Cardiac septum (tissue), 1 donor: ENCODE data around the gene ASL.

DNA sequence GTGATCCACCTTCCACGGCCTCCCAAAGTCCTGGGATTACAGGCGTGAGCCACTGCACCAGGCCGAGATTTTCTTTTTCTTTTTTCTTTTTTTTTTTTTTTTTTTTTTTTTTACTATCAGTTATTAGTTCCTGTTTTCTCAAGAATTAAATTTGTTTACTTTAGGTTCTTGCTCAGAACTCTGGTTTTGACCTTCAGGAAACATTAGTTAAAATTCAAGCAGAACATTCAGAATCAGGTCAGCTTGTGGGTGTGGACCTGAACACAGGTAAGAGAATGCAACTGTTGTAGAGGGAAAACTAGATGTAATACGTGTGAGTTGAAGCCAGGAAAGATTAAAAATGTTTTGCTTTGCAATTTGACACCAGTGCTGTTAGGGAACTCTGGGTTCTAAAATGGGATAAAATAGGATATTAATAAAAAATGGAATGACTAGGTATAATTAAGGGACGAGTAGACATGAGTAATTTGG, 2.5 kb upstream of the SUMF2 start:
- PRO-cap, result no peak

- PRO-cap, result no peak
These were observed 1.6 kb upstream of the SUMF2 start for GRCh38 chr7:56062411-56063026.

GRCh38 chr7:56090395-56090693, 2.4 kb downstream of the PHKG1 start:
- PRO-cap, result no peak

GRCh38 chr7:56099369-56100647, 6.5 kb downstream of the CHCHD2 start:
- PRO-cap, result no peak

- PRO-cap, result no peak
These were observed 74.2 kb upstream of the ZNF716 start for GRCh38 chr7:57375579-57376368.

- PRO-cap, result no peak
These were observed 45.8 kb downstream of the ZNF138 start for GRCh38 chr7:64839982-64840397.

GRCh38 chr7:65509619-65510233, 136.1 kb downstream of the ZNF92 start:
- PRO-cap, result no peak

DNA sequence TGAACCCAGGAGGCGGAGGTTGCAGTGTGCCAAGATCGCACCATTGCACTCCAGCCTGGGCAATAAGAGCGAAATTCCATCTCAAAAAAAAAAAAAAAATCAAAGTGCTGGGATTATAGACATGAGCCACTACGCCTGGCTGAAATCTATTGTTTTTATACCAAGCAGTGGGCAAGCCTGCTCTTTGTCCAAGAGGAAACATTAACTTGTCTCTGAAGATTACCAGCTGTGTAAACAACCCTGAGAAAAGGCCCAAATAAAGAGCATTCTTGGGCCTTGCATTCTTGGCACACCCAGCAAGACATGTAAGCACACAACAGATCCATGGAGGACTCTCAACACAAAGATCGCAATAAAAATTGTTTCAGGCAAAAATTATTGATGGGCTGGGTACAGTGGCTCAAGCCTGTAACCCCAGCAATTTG, 127.3 kb upstream of the VKORC1L1 start:
- PRO-cap, result no peak

DNA sequence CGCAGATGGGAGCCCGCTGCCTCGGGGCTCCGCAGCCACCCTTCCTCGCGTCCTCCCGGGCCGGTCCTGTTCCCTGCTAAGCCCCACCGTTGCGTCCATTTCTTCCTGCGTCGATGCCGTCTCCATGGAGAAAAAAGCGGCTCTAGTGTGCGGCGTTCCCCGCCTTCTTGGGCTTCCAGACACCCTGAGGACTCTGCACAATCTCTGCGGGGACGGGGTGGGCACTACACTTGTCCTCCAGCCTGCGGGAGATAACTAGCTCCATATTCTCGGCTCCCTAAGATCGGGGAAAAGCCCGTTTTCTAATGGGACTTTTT, 121.6 kb upstream of the VKORC1L1 start:
- PRO-cap, result no peak

- PRO-cap, result no peak
These were observed 47.5 kb downstream of the VKORC1L1 start for GRCh38 chr7:65920173-65920938.

DNA sequence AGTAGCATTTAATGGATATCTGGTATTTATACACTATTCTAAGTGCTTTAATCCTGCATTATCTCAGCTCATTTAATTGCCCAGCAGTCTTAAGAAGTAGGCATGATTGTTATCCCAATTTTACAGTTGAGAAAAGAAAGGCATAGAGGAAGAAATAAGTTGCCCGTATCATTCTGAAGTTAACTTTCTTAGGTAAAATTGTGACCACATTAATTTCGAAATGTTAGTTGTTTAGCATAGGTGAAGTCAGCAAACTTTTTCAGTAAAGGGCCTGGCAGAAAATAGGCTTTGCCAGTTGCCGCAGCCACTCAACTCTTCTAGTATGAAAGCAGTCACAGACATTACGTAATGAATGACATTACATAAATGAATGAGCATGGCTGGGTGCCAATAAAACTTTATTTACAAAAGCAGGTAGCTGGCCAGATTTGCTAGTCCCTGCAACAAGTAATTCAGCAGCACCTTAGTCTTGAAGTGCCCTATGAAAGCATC, 30.0 kb downstream of the GUSB start:
- PRO-cap, result no peak

DNA sequence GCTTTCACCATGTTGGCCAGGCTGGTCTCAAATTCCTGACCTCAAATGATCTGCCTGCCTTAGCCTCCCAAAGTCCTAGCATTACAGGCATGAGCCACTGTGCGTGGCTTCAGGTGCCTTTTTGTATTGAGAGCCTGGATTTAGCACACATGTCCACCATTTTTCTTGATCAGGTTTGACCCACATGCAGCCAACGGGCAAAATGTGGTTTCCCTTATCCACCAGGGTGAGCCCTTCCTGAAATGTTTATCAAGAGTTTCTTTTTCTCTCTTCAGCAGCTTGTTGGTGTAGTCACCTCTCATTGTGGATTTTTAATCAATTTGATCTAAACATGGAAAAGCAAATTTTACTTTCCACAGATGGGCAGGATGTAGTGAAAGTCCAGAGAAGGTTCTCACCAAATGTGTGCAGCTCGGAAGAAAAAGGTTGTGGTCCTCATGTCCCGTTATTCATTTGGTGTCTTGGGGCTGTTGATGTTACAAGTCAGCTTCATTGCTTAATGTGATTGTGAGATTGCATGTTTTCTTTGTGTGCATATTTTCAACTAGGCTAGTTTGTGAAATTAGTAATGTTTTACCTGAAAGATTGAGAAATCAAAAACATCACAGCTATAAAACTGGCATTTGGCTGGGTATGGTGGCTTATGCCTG, 28.9 kb downstream of the GUSB start:
- PRO-cap, result no peak

- PRO-cap, result no peak
These were observed 39.4 kb upstream of the ASL start for GRCh38 chr7:66036274-66036626.

DNA sequence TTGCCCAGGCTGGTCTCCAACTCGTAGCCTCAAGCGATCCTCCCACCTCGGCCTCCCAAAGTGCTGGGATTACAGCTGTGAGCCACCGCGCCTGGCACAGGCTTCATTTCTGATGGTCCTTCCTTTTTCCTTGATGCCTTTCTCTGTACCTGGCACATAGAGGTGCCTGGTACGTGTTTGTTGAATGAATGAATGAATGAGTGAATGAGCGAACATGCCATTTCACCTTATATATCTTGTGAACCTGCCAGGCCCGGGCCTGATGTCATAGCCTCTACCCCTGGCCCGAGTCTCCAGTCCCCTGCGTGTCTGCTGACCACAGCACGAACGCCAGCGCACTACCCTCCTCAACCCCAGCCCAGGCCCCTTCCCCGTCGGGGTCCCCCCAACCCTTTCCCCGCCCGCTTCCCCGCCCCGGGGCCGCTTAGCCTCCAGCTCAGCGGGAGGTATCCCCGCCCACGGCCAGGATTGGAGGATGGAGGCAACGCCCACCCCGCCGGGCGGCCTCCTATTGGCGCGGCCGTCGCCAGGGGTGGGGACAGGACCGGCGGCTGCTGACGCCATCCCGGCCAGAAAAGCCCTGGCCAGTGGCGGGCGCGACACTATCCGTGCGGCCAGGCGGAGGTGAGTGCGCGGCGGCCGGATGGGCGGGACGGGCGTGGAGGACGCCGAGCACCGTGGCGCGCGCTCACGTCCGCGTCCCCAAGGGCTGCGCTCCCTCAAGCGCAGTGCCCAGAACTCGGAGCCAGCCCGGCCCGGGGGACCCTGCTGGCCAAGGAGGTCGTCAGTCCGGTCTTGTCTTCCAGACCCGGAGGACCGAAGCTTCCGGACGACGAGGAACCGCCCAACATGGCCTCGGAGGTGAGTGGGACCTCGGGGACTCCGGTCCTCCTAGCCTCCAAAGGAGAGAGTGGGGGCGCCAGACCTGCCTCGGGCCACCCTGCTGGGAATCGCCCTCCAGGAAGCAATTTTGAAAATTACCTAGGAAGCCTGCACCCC, at the start of gene ASL:
TSS of gene ASL (plus strand) at position 587 of the 999 bp plus-strand sequence.
- PRO-cap, result unidirectional peak, plus-strand start at position 602 of the sequence

DNA sequence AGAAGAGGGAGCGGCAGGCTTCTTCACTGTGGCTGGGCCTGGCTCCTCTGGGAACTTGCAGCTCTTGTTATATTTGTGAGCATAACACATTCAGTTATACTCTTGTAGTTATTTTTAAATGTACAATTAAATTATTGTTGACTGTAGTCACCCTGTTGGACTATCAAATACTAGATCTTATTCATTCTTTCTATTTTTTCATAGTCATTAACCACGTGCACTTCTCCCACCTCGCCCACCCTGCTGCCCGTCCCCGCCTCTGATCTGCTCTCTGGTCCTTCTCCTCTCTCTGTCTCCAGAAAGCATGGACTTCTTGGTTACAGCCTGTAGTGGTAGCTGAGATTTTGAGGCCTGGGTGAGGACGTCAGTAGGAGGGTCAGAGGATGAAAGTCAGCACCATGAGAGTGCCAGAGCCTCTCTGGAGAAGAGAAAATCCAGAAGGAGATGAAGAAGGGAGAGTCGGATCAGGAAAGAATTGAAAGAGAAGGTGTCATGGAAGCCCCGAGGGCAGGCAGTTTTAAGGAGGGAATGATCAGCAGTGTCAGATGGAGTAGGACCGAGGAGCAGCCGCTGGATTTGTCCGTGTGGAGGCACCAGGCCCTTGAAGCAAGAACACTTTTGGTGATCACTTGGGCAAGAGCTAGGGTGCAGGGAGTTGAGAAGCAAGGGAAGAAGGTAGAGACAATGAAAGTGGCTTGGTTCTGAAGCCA, 26.6 kb downstream of the CRCP start:
- PRO-cap, result no peak

- PRO-cap, result no peak
These were observed 27.6 kb downstream of the CRCP start for GRCh38 chr7:66142252-66142610.

- PRO-cap, result no peak
These were observed 20.7 kb upstream of the TPST1 start for GRCh38 chr7:66184423-66184909.

DNA sequence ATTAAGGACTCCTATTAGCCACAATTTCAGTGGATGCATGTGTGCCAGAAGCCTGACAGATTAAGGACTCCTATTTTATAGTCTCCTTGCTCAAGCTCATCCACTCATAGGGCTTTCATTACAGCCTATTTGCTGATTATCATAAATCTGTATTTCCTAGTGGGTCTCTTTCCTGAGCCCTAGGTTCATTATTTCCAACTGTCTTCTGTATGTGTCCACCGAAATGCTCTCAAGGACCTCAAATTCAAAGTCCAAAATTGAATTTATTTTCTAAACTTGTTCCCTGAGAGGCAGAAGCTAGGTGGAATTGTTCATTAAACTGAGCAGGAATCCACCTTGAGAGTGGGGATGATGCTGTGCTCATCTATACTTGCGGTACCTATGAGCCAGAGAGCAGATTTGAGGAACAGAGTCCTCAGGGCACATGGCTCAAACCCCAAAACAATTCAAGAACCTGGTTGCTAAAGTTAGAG, 92.0 kb downstream of the TPST1 start:
- PRO-cap, result no peak

- PRO-cap, result no peak
These were observed 131.2 kb downstream of the TPST1 start for GRCh38 chr7:66336325-66336807.

DNA sequence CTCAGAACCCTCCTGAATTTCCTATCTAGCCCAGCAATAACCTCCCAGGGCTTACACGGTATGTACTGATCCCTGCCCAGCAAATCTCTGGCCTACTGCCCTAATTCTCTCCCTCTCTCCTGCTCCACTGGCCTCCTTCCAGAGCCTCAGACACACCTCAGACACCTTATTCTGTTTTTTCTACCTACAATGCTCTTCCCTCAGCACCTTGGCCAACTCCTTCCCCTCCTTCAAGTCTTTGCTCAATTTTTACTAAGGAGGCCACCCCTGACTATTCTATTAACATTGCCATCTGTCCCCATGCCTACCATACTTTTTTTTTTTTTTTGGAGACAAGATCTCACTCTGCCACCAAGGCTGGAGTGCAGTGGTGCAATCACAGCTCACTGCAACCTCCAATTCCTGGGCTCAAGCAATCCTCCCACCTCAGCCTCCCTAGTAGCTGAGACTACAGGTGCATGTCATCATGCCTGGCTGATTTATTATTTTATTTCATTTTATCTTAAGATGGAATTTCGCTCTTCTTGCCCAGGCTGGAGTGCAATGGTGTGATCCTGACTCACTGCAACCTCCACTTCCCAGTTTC, 180.6 kb downstream of the TPST1 start:
- PRO-cap, result no peak